Non-pigmented ciliary epithelial cell (primary cell): ENCODE measurements around a stretch of chr2.

DNA sequence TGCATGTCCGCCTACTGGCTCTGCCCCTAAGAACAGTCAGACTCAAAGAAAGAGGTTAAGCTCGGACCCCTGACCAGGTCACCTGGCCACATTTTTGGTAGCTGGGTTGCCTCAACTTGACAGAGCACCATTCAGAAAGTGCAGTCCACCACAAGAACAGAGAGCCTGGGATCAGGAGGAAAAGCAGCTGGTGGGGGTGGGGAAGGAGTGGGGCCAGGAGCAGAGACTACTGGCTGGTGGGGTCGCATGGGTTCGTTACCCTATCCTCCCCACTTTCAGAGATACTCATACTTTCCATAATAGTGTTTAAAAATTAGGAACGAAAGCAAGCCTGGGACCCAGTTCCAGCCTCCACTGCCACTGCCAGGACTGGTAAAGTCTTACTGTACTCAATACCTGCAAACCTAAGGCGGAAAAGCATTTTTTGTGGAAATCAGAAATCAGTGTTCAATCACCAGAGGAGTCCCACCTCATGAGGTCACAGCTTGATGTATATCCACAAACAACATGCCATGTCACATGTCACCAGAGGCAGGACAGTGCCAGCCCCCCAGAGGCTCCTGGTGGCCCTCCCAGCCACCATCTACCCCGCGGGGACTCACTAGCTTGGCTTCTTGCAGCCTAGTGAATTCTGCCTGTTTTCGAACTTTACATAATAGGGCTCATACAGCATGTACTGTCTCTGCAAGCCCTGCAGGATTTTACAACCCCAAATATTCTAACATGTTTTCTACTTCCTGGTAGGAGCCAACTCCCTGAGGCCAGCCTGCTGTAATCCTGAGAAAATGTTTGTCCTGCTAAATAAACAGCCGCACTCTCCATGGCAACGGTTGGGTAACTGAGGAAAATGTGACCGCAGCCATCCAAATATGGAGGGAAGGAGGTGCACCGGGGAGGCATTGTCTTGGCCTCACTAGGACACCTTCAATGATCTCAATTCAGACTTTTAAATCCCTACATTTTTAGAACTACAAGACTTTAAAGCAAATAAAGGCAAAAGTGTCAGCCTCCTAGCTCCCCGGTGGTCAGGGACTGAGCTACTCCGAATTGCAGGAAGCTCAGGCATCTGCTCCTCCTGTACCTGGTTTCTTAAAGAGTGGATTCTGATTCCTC lies 2.9 kb downstream of the PER2 start:
- RRBS = 80% methylated on average over 1 of the region's 15 CpGs

DNA sequence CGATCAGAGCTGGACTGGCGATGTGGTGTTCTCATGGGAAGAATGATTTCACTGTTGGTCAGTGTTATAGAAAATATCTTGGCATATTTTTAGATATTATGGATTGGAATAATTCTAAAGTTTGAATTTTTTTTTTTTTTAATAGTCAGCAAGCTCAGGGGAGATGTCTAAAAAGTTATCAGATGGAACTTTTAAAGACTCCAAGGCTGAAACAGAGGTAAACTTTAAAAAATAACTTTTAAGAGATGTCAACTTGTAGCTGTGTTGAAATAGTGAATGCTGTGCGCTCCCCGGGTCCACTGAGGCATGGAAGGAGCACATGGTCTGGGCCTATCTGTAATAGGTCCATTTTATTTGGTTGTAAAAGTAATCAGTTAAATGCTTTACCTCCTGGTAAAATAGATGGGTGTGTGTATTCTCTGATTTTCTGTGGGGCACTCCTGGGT lies 12.4 kb downstream of the TRAF3IP1 start:
- RRBS = no CpG with 5 or more reads among the region's 4 CpGs

DNA sequence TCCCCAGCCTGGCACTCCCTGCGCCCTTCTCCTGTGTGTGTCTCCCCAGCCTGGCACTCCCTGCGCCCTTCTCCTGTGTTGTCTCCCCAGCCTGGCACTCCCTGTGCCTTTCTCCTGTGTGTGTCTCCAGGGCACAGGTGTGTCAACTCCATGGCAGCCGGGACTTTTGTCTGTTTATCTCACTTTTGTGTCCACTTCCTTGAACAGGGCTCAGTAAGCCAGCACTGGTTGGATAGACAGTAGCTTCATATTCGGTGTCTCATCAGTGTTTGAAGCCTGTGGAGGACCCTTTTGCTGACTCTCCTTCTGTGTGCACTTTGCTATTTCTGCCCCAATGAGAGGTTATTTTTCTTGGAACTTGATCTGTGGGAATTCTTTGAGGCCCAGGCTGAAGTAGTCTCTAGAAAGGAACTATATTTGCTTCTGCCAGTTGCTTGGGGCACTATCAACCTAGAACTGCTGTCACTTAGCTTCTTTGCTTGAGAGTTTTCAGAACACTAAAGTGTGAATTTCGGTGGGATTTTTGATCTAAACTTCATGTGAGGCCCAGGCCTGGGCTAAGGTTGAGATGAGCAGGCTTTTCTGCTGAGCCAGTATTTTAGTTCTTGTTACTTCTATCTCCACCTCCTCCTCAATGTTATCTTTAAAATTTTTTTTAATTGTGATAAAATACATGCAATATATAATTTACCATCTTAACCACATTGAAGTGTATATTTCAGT lies 8.3 kb upstream of the ASB1 start:
- RRBS = no CpG with 5 or more reads among the region's 5 CpGs

- RRBS = 1% methylated on average over 11 of the region's 42 CpGs
Measured at GRCh38 chr2:238427199-238427883, 614 bp downstream of the ASB1 start.

- RRBS = no CpG with 5 or more reads among the region's 9 CpGs
Measured at GRCh38 chr2:238433471-238433718, 6.7 kb downstream of the ASB1 start.

DNA sequence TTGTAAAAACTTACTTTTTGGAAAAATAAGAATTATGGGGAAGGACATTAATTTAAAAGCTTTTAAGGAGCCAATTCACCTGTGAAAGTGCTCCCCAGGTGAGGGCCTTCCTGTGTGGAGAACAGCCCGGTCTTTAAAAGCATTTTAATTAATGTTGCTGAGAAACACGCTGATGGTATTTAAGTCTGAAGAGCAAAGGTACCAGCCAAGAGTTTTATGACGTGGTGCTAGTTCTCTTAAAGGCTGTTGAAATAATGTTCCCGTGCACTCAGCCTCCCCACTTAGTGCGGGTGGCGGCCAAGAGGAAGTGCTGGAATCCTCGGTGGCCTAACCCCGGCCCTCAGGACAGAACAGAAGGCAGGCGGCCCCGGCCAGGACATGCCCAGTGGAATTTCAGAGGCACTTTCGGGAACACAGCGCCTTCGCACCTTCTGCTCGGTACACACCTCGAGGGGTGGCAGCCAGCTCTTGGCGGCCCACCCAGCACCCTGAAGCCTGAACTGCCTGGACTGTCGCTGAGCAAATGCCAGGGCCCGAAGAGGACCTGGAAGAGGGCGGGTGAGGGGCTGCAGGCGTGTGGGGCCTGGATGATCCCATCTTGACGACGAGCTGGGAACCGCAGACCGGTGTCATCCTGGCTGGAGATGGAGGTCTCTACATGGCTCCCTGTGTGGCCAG lies 142.8 kb downstream of the ASB1 start:
- RRBS = no CpG with 5 or more reads among the region's 24 CpGs

GRCh38 chr2:238699849-238700514 lies 147.9 kb upstream of the TWIST2 start:
- RRBS = no CpG with 5 or more reads among the region's 18 CpGs

DNA sequence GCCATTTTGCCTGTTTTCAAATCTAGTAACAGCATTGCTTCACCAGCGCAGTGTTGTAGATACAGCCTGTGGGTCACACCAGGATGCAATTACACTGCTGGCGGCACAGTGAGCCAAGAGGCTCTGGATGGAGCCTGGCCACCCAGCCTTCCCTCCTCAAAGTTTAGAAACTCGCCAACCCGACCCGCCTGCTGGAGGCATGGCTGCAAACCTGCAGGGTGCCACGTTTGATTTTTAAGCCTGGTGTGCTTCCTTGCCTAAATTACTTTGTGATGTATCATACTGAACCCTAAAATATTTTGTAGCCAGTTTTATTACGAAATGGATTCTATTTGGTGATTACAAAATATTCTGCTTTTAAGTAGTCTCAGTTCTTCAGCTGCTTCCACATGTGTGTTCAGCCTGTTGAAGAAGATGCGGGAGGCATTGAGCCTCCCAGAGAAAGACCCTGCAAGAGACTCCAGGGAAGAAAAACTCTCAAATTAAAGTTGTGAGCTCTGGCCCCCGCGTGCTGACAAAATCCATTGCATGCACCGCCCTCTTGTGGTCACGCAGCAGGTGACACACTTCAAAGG lies 63.2 kb upstream of the TWIST2 start:
- RRBS = no CpG with 5 or more reads among the region's 12 CpGs

DNA sequence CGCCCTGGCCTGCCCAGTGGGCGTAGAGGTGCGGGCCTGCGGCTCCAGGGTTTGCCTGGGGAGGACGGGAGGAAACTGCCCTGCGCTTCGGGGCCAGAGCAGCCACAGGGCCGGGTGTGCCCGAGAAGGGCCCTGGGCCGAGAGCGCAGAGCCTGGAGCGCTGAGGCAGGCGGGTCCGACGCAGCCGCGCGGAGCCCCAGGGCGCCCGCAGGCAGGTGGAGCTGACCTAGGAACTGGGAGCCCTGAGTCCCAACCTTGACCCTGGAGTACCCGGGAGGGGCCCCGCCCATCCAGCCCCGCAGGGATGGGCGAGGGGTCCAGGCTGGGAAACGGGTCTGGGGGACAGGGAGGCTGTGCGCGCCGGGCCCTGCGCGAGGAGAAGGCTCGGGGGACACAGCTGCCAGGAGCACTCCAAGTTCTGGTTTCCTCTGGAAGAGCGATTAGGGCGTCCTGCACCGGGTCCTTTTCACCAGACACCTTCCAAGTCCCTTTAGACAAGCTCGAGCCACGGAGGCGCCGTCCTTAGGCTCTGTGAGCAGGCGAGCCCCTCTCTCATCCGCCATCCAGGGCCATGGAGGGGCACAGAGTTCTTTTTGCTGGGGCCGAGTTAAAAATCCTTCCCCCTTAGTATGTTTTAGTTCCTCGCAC lies 1.5 kb downstream of the TWIST2 start:
- RRBS = 3% methylated on average over 13 of the region's 42 CpGs

GRCh38 chr2:238894750-238895426 lies 47.0 kb downstream of the TWIST2 start:
- RRBS = no CpG with 5 or more reads among the region's 15 CpGs

DNA sequence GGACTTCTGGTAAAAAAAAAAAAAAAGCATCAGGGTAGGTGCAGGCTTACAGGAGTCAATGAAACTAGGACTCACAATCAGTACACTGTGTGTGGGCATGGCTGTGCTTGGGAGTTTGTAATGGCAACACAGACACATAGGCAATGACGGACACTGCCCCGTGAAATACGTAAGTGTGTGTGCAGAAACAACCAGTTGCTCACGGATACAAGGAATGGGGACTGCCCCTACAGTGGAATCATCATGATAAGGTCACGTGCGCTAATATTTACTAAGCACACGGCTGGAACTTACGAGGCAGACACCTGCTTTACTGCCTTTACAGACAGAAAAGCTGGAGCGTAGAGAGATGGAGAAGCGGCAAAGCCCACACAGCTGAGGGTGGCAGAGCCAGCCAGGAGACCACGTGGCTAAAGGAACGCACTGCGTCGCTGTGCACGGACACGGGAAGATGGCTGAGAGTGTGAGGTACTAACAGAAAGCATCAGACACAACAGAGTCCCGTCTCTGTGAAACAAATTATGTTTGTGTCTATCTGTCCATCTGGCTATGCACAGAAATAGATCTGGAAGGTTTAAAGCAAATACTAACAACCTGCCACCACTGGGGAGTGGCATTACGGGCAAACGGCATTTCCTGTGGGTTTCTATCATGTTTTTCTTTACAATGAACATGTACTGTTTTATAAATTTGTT lies 261.9 kb downstream of the TWIST2 start:
- RRBS = no CpG with 5 or more reads among the region's 19 CpGs

- RRBS = no CpG with 5 or more reads among the region's 24 CpGs
Measured at GRCh38 chr2:239124896-239125512, 275.8 kb downstream of the HDAC4 start.

DNA sequence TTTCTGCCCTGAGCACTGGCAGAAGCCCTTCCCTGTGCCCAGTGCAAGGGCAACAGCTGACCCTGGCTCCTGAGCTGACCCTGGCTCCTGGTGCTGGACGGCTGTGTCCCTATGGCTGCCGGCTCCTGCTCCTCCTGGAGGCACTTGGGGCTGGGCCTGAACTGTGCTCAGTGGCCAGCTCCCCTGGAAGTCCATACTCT lies 271.4 kb downstream of the HDAC4 start:
- RRBS = no CpG with 5 or more reads among the region's 2 CpGs

DNA sequence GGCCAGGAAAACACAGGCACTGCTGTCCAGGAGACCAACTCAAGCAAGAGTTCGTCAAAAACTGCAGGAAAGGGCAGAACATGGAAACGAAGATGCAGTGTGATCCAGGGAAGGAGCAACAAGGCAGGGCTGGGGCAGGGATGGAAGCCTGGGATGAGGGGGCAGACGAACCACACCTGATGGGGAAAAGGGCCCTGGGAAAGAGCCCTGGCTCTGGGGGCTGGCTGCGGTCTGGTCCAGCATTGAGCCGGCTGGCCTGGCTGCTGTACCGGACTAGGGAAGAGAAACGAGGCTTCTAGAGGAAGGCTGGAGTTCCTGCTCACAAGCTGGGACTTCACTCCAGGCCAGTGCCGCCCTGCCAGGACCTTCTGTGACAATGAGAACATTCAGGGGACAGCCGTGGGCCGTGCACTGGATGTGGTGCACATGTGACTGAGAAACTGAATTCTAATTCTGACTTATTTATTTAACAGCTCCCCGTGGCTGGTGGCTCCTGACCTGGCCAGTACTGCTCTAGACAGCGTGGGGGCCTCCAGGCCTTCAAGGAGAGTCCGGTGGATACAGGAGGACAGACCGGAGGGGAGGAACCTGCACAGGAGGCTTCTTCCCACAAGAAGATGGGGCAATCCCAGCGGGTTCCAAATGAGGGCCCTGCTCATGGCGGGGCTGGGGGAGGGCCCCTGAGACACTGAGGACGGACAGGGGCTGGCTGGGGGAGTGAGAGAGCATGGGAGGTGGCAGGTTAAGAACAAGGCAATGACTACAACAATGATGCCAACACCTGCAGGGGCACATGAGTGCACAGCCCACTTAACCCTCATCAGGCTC lies 269.2 kb downstream of the HDAC4 start:
- RRBS = no CpG with 5 or more reads among the region's 17 CpGs

DNA sequence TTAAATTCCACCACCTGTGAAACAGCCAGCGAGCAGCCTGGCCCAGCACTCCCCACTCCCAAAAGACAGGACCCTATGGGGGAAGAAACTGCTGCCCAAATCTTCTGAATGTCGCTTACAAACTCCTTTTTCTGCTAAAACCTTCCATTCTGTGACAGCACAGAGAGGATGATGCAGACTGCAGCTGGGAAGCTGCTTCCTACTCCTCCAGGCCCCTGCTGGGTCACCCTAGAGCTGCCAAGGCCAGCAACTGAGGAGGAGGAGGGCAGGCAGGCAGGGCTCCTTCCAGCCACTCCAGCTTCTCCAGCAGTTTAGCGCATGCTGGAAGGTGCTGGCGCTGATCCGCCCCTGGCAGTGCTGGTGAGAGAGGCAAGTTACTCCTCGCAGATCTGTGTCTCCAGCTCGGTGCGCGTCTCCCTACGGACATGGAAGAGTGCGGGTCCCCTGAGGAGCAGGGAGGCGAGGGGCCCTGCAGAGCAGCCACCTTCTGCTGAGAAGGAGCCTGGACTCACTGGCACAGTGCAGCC lies 206.2 kb downstream of the HDAC4 start:
- RRBS = no CpG with 5 or more reads among the region's 12 CpGs

DNA sequence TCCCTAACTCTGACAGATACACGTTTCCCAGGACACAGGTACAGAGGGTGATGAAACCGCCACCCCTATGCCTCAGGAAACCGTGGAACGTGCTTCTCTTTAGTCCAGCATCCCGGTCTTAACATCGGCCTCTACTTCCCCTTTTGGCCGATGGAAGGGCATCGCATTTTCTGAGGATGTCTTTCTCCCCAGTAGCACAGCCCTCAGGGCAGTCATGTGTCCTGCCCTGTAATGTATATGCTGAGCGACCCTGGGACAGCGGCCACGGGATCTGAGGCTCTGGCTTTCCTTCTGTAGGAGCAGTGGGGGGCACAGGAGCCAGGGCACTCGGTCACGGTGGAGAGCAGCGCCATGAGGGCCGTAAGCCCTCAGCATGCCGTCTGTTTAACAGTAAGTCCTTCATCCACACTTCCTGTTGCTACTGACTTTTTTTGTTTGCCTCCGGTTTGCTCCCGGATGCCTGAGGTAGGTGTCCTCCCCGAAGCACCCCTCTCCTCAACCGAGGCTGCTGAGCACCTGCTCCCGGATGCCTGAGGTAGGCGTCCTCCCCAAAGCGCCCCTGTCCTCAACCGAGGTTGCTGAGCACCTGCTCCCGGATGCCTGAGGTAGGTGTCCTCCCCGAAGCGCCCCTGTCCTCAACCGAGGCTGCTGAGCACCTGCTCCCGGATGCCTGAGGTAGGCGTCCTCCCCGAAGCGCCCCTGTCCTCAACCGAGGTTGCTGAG lies 169.5 kb downstream of the HDAC4 start:
- RRBS = no CpG with 5 or more reads among the region's 33 CpGs

GRCh38 chr2:239310888-239311713 lies 89.7 kb downstream of the HDAC4 start:
- RRBS = 73% methylated on average over 8 of the region's 32 CpGs

GRCh38 chr2:239329231-239330293 lies 71.3 kb downstream of the HDAC4 start:
- RRBS = no CpG with 5 or more reads among the region's 21 CpGs

- RRBS = no CpG with 5 or more reads among the region's 31 CpGs
Measured at GRCh38 chr2:239331225-239332114, 69.3 kb downstream of the HDAC4 start.

DNA sequence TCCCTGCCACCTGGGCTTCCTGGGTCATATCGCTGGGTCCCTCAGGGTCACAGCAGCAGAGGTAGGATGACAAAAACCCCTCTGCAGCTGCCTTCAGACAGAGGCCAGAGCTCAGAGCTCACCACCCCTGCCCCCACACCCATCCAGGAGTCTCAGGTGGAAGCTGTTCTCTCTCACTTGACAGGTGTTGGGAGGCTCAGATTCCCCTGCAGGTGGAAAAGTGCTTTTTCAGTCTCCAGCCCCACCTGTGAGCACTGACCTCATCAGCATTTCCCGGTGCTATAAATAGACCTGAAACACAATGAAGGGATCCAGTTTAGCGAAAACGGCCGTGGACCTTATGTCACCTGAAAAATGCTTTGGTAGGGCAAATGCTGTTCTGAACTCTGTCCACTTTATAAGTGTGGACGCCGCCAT lies 254.9 kb downstream of the NDUFA10 start:
- RRBS = no CpG with 5 or more reads among the region's 7 CpGs